A375 (cell line): ENCODE data around the genes EMD, IKBKG and CTAG1B.

- RAMPAGE, long total RNA = no peak
These were observed 8.4 kb upstream of the TREX2 start for GRCh38 chrX:153454289-153454667.

- RAMPAGE, long total RNA = no peak
These were observed 7.5 kb upstream of the HAUS7 start for GRCh38 chrX:153477902-153478345.

DNA sequence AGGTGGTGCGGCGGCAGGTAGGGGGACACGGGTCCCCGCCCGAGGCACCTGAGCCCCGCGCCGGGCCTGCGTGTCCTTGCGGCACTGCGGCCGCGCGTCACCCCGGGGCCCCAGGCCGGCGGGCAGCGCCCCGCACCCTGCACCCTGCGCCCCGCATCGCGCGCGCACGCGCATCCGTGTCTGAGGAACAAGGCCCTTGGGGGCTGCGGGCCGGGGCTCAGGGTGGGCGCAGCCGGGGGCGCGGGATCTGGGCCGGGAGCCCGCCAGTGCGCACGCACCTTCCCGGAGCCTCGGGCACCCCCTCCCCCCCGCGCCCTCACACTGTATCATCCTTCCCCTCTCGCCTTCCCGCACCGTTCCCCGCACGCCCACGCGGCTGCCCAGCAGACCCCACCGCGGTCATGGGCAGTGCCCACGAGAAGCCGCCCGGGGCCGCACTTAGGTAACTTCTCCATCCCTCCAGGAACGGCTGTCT, 564 bp downstream of the ATP2B3 start:
- RAMPAGE, long total RNA = no peak

- RAMPAGE, long total RNA = no peak
These were observed 10.3 kb downstream of the CCNQ start for GRCh38 chrX:153588648-153588942.

GRCh38 chrX:153624131-153624830, 22.7 kb upstream of the DUSP9 start:
- RAMPAGE, long total RNA = no peak

GRCh38 chrX:153699839-153700404, 12.2 kb downstream of the SLC6A8 start:
- RAMPAGE, long total RNA = no peak

DNA sequence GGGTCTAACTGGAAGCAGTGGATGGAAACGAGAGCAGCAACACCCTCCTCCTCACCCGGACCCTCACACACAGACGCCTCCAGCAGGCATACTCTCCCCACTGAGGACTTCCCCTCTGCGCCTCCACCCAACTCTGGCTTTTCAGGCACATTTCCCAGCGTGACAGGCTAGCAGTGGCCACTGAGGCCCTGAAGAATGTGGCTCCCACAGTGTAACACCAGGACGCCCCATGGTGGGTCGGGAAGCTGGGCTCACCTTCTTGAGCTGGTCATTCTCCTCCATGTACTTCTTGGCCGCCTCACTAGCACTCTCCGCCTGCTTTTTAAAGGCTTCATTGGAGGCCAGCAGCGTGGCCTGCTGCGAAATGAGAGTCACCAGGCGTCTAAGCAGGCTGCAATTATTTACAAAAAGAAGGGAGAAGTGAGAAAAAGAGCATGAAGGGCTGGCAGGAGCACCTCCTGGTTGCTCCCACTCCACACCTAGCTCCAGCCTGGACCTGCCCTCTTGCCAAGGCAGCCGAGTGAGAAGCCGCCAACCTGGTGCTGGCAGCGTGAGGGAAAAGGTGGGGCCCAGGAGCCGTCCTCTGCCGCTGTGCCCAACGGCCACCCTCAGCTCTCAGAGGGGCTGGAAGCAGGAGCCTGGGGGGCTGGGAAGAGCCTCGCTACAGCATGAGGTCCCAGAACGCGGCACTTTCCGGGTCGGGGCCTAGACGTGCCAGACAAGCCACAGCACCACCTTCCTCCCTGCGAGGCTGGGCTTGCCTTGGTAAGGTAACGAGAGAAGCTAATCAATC, 16.2 kb downstream of the SLC6A8 start:
- RAMPAGE, long total RNA = no peak

- RAMPAGE, long total RNA = no peak
These were observed 250 bp downstream of the BCAP31 start for GRCh38 chrX:153724002-153724272.

- RAMPAGE, long total RNA = no peak
These were observed 470 bp upstream of the AVPR2 start for GRCh38 chrX:153904028-153904378.

- RAMPAGE, long total RNA = no peak
These were observed 3.2 kb downstream of the HCFC1 start for GRCh38 chrX:153968009-153969289.

- RAMPAGE, long total RNA = no peak
These were observed 9.3 kb downstream of the TMEM187 start for GRCh38 chrX:153981551-153982458.

GRCh38 chrX:153984140-153985001, 11.8 kb downstream of the TMEM187 start:
- RAMPAGE, long total RNA = no peak

DNA sequence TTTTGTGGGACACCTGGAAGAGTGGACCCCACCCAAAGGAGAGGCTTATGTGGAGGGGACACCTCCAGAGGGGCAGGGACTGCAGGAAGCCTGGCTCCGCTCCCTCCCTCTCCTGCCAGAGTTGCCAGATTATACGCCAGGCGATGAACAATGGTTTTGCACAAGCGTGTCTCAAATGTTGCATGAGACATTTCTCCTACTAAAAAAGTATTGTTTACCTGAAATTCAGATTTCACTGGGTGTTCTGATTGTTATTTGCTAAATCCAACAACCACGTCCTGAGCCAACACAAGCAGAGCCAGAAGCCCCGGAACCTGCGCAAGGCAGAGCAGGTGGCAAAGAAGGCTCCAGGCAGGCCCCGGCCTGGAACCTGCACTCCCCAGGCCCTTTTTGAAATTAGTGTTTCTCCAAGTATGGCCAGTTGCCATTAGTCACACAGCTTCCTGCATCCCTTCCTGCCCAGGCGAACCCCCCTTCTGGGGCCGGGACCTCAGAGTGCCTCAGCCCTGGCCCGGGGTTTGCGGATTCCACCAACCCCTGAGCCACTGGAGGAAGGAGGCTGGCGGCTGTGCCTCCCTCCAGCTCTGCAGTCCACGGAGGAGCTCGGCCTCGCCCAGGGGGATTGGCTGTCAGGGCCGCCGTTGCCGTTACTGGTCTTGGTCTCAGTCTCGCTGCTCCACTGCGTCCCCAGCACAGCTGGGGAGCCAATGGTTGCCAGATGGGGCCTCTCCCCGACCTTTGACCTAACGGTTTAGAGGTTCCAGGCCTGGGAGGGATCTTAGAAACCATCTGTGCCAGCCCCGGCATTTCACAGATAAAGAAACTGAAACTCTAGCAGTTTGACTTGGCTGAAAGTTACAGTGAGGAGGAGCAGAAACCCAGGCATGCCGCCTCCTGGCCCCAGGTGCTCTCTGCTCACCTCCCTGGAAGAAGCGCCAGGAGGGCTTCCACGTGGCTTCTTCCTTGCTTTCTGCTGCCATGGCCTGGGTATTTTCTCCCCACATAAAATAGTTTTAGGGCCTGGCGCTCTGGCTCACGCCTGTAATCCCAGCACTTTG, 12.8 kb downstream of the TMEM187 start:
- RAMPAGE, long total RNA = no peak

DNA sequence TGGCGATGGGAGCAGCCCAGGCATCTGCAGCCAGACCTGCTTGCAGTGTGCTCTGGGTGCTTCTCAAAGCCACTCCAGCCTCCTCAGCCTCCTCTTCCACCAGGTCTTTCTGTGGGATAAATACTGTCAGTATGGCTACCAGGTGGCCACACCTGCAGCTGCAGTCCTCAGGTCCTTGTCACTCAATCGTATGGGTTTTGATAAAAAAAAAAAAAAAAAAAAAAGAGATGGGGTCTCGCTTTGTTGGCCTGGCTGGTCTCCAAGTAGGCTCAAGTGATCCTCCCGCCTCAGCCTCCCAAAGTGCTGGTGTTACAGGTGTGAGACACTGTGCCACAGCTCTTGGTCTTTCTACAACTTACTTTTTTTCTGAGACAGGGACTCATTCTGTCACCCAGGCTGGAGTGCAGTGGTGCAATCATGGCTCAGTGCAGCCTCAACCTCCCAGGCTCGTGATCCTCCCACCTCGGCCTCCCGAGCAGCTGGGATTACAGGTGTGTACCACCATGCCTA, 5.5 kb downstream of the IRAK1 start:
- RAMPAGE, long total RNA = no peak

GRCh38 chrX:154353712-154354768, 20.4 kb downstream of the FLNA start:
- RAMPAGE, long total RNA = no peak

- RAMPAGE, long total RNA = no peak
These were observed 17.5 kb downstream of the FLNA start for GRCh38 chrX:154356762-154357561.

DNA sequence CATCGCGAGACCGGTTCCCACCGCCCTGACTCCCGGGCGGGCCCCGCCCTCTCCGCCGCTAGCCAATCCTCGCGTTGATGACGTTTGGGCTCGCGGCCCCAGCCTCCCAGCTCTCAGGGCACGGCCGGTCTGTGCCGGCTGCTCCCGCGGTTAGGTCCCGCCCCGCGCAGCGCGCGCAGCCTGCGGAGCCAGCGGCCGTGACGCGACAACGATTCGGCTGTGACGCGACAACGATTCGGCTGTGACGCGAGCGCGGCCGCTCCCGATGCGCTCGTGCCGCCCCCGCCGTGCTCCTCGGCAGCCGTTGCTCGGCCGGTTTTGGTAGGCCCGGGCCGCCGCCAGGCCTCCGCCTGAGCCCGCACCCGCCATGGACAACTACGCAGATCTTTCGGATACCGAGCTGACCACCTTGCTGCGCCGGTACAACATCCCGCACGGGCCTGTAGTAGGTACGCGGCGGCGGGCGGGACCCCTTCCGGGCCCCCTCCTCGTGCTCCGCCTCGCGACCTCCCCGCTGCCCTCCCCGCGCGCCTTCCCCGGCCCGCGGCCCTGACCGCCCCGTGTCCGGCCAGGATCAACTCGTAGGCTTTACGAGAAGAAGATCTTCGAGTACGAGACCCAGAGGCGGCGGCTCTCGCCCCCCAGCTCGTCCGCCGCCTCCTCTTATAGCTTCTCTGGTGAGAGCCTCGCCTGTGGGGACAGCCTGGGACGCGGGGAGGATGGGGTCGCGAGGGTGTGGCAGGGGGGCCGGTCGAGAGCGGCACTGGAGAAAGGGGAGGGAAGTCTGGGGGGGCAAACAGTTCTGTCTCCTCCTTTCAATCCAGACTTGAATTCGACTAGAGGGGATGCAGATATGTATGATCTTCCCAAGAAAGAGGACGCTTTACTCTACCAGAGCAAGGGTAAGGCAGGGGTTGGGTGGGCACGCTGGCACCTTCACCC, at the start of gene EMD:
Gene EMD, plus strand, starts transcription at position 178 of the 942 bp plus-strand sequence.
- RAMPAGE, long total RNA = no peak

- RAMPAGE, long total RNA = no peak
These were observed 8.1 kb downstream of the LAGE3 start for GRCh38 chrX:154470844-154471494.

GRCh38 chrX:154546731-154547824, at the start of gene IKBKG:
Gene IKBKG, plus strand, starts transcription at chrX:154547620.
- RAMPAGE, long total RNA = start-site peak on the plus strand at chrX:154547617-154547666, 25 and 12 reads in 2 replicates

DNA sequence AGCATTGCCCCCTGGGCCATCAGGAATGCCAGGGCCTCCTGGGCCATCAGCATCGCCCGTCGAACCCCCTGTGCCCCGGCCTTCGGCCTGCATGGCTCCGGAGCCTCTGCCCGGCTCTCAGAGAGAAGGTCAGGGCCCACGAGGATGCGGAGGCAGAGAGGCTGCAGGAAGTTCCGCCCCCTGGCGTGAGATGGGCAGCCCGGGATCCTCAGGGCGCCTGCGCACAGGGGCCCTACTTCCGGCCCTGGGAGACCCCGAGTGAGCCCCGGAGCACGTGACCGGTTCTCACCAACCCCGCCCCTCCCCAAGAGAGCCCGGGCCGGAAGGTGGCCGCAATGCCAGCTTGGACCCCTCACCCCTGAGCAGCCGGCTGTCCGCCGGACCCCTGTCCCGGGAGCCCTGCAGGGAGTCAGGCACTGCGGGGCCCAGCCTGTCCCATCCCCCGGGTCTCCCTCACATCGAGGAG, at the start of gene CTAG1B:
Gene CTAG1B, minus strand, starts transcription at position 157 of the 466 bp plus-strand sequence.
- RAMPAGE, long total RNA = no peak